Metastatic Liver Carcinoma in the Adrenal Gland (tissue), 2 donors: ENCODE data around the gene UPP1.

GRCh38 chr7:47327223-47327845 is 254.6 kb downstream of the TNS3 start:
- PRO-cap, 2 experiments: no peak in any of the 2 experiments

DNA sequence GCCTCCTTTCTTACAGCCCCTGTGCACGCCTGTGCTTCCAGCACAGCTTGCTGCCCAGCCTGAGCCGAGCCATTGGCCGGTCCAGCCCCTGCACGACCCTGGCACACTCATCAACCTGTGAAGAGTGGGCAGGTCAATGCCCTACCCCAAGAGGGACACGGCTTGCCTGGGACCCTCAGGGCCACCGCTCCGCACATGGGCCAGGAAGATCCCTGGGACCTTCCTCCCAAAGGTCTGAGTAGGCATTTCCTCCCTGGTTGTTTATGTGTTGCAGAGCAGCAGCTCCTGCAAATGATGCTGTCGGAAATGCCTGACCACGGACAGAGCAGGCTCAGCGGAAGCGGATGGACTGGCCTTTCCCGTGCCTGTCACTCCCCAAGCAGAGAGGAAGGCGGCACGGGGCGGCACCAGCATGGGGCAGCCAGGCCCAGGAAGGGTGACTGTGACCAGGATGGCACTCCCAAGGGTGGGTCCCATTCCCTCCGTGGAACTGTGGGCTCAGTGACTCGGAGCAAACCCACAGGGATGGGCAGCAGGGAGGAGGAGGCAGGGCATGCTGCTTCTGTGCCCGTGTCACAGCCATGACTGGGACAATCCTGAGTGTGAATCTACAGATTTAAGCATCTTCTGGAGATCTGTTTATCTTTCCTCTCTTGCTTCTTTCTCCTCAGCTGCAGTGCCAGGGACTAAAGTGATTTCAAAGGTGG is 252.4 kb downstream of the TNS3 start:
- PRO-cap, 2 experiments: no peak in any of the 2 experiments

DNA sequence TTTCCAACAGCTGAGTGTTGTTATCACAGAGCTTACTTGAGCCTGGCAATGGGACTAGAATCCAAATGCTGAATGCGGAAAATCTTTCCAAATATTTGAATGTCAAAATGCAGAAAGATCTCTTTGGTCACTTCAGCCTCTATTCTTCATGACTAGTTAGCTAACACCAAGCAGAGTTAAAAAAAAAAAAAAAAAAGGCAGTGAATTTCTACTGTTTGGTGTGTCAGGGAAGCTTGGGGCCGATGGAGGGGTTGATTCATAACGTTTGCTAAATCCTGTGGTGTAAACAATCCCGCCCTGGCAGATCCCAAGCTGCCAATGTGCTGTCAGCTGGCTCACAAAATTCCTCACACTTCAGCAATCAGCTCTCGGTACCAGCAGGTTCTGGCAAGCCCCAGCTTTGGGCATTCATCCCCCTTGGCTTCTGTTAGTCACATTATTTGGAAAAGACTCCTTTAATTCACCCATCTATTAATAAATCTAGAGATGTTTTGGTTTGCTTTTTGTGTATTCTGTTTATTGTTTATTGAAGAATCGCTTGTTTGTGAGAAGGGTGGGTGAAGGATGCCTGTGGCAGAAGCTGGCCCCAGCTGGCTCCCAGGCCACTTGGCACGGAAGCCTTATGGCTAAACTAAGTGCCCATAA is 245.8 kb downstream of the TNS3 start:
- PRO-cap, 2 experiments: no peak in any of the 2 experiments

GRCh38 chr7:47336657-47337644 is 245.0 kb downstream of the TNS3 start:
- PRO-cap, 2 experiments: no peak in any of the 2 experiments

DNA sequence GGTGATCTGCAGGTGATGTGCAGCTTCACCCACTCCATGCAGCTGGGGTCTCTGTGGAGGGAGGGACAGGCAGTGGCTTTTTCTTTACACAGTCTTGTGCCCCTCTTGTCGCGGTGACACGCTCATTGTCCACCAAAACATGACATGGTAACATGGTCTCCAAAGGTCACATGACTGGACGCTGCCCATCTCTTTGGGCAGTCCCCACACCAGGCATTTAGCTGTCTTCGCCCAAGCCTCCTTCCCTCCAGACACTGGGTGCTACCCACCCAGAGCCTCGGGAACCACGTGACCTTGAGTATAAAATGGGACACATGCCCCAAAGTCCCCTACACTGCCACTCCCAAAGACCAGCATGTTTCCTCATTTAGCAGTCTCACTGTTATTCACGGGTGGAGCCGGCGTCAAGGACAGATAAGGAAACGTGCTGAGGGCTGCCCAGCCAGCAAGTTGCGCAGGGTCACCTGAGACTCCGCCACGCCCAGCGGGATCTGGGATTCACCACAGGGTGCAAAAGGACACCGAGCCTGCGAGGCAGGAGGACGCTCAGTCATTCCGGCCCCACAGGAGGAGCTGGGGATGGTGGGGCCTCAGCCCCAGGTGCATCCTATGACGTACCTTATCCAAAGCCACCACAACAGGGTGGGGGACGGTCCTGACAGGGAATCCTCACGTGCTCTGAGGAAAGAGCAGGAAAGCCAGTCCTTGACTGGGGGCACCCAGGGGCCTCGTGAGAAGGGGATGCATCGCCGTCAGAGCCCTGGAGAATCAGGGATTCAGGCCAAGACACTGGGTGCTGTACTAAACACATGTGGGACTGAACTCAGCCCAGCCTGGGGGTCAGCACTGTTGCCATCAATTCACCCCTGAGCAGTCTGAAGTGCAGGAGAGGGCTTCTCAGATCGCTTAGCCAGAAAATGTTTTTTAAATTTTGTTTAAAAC is 226.9 kb downstream of the TNS3 start:
- PRO-cap, 2 experiments: no peak in any of the 2 experiments

- PRO-cap, 2 experiments: no peak in any of the 2 experiments
Measured at GRCh38 chr7:47361515-47362293, 220.2 kb downstream of the TNS3 start.

DNA sequence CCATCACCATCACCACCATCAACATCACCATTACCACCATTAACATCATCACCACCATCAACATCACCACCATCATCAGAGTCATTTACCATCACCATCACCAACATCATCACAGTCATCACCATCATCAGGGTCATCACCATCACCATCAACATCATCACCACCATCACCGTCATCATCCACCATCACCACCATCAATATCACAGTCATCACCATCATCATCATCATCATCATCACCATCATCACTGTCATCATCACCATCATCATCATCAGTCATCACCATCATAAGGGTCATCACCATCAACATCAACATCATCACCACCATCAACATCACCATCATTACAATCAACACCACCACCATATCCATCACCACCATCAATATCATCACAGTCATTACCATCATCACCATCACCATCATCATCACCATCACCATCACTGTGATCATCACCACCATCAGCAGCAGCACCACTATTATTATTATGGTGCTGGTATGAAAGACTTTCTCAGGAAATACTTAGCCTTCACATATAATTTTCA is 219.0 kb downstream of the TNS3 start:
- PRO-cap, 2 experiments: no peak in any of the 2 experiments

DNA sequence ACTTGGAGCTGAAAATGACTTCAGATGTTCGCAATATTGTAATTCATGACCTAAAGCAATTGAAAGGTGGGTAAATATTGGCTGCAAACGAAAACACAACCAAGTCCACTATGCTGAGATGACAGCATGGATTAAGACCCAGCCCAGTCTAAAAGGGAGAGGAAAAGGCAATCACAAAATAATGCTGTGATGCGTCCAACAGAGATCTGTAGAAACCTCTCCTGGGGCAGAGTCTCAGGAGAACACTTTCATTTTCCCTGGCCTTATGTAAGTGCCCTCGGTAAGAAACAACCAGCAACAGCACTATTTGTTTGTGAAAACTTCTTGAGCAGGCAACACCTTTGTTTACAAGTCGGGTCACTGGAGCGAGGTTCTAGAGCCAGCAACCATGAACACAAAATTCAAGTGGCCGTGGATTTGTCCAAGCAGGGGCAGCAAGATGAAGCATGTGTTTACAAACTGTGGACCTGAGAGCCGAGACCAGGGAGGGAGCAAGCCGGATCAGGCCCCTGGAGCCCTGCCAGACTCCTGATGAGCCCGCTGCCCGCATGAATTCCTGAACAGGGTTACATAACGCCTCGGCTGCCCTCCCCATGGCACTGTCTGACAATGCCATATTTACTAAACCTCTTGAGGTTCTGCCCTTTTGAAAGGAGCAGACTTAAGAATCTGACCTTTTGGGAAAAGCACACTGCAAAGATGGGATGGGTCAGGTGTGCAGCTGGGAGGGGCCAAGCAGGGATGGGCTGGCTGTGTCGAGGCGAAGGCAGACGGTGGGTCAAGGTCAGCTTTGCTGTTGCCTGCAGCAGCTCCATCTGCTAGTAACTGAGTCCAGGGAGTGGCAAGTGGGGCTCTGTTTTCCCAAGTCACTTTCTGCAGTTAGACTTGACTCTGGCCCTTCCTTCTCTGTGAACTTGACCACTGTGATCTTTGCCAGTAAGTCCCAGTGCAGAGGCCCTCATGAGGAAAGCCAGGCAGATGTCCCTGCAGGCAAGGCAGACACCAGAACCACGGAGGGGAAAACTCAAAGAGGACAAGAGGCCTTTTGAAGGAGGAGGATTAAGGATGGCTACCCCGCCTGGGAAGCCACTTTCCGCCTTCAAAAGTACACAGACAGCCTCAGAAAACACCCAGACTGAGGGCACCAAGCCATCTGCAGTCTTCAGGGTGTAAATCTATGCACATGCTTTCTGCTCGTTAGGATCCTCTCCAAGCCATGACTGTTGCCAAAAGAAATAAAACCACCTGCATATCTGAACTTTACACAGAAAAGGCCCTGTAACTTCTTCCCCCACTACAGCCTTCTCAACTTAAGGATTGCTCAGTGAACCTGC is 175.9 kb downstream of the TNS3 start:
- PRO-cap, 2 experiments: no peak in any of the 2 experiments

- PRO-cap, 2 experiments: no peak in any of the 2 experiments
Measured at GRCh38 chr7:47485035-47485987, 96.6 kb downstream of the TNS3 start.

GRCh38 chr7:47571208-47572526 is 10.2 kb downstream of the TNS3 start:
- PRO-cap, 2 experiments: no peak in any of the 2 experiments

GRCh38 chr7:47670627-47671660 is 89.0 kb upstream of the TNS3 start:
- PRO-cap, 2 experiments: no peak in any of the 2 experiments

DNA sequence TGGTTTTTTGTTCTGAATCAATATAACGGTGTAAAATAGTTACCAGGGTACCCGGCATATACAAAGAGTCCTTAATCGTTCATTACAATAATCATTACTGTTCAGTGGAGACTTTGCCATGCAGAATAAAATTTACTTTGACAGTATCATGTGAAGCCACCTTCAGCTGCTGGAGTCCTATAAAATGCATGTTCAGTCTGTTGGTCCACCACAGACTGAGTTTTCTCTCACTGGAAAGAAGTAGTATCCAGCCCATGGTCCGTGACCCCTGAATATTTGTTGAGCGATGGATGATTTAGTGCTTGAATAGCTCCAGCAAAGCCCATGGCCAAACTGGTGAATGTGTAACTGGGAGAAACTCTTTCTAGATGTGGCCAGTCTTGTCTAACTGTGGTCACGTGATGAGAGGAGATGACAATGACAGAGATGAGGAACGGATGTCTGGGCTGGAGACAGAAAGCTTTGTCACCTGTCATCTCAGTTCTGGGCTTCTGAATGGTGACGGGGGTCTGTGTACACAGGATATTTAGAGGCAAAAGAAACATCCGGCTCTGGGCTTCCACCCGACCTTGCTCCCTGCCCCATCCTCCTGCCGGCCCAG is 152.3 kb upstream of the TNS3 start:
- PRO-cap, 2 experiments: no peak in any of the 2 experiments

DNA sequence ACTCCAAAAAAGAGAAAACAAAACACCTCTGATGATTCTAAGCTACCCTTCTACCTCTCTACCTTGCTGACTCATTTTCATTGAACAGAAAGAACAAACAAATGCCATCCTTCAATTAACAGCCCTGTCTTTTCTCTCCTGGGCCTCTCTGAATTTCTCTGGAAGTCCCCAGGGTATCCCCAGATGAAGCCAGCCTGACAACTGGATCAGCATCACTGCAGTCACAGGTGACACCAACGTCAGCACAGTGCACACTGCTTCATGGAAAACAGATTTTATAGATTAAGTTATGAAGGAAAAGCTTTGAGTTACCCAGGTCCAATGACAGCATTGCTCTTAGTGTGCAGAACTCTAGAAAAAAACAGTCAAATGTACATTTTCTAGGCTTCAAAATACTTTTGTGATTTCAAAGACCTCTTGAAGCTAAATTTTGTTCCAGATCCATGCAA is 5.6 kb downstream of the HUS1 start:
- PRO-cap, 2 experiments: no peak in any of the 2 experiments

- PRO-cap, 2 experiments: no peak in any of the 2 experiments
Measured at GRCh38 chr7:48084768-48085494, 4.1 kb upstream of the UPP1 start.

GRCh38 chr7:48088934-48089415 is at the start of gene UPP1:
TSS of gene UPP1 (plus strand) at chr7:48089265.
- PRO-cap, 2 experiments: peak in 2 of 2 experiments; most common plus-strand start chr7:48089265 (in 2); most common minus-strand start chr7:48088998 (in 1)

DNA sequence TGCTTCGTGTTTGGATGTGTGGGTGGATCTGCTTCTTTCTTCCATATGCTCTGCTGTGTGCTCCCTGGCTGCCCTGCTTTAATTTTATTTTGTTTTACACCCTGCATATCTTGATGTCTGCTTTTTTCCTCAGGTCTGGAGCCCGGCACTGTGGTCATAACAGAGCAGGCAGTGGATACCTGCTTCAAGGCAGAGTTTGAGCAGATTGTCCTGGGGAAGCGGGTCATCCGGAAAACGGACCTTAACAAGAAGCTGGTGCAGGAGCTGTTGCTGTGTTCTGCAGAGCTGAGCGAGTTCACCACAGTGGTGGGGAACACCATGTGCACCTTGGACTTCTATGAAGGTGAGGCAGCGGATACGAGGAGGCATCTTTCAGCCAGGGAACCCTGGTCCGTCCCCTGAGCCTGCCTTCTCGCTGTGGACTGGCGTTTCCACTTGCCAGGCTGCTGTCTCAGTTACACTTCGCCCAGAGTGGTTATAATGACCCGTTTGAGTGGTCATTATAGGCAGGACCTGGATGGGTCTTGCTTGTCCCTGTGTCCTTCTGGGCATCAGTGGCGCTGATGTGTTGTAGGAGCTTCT is 17.8 kb downstream of the UPP1 start:
- PRO-cap, 2 experiments: no peak in any of the 2 experiments

GRCh38 chr7:48111482-48111962 is 22.5 kb downstream of the UPP1 start:
- PRO-cap, 2 experiments: no peak in any of the 2 experiments

DNA sequence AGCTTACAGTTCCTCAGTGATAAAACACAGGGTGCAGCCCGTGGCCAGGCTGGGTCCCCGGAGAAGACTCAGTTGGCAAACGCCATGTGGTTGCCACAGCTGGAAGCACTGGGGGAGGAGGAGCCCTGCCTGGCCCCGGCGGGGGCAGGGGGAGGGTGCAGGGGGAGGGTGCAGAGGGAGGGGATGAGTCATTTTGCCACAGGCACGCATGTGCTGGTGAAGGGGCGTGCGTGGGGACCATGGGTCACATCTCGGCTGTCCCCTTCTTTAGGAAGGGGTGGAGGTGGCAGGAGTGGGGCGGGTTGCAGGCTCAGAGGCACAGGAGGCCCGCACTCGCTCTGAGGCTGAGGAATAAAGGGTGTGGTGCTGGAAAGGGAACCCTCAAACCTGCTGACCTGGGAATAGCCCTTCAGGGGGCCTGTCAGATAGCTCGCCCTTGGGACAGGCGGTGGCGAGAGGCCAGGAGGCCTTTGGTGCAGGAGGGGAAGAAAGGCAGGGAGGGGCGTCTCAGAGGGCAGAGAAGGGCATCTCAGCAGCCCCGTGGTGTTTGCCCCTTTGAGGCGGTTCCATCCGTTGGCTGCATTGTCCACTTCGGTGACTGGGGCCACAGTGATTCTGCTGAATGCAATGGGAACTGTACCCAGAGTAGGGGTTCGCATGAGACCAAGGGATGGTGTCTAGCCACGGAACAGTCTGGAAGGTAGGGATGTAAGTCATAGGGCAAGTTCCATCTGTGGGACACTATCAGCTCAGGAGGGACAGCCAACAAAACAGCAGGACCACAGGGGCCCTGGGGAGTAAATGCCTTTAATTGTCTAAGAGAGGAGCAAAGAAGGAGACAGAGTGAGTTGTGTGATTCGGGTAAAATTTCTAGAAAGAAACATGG is 31.8 kb downstream of the IKZF1 start:
- PRO-cap, 2 experiments: no peak in any of the 2 experiments

DNA sequence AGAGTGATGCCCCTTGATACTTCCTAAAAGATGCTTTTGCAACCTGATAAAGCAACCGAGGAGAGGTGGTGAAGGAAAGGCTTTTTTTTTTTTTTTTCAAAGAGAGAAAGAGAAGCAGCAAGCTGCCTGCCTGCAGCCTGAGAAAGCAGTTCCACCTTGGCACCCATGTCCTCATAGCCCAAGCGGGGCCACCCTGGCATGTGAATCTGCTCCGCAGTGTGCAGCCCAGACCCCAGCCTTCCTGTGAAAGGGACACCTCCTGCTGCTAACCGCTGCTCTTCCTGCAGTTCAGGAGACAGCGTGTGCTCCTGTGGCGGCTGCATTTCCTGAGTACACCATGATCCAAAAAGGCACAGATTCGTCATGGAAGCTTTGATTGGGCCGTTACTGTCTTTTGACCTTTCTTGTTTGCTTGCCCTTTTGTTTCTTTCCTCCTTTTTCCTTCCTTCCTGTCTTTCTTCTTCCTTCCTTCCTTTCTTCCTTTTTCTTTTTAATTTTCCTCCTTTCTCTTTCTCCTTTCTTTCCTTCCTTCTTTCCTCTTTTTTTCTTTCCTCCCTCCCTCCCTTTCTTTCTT is 38.1 kb downstream of the IKZF1 start:
- PRO-cap, 2 experiments: no peak in any of the 2 experiments

GRCh38 chr7:50366908-50367609 is 62.5 kb downstream of the IKZF1 start:
- PRO-cap, 2 experiments: no peak in any of the 2 experiments